ENCODE data around the genes TARS2, CTSS and SETDB1.

DNA sequence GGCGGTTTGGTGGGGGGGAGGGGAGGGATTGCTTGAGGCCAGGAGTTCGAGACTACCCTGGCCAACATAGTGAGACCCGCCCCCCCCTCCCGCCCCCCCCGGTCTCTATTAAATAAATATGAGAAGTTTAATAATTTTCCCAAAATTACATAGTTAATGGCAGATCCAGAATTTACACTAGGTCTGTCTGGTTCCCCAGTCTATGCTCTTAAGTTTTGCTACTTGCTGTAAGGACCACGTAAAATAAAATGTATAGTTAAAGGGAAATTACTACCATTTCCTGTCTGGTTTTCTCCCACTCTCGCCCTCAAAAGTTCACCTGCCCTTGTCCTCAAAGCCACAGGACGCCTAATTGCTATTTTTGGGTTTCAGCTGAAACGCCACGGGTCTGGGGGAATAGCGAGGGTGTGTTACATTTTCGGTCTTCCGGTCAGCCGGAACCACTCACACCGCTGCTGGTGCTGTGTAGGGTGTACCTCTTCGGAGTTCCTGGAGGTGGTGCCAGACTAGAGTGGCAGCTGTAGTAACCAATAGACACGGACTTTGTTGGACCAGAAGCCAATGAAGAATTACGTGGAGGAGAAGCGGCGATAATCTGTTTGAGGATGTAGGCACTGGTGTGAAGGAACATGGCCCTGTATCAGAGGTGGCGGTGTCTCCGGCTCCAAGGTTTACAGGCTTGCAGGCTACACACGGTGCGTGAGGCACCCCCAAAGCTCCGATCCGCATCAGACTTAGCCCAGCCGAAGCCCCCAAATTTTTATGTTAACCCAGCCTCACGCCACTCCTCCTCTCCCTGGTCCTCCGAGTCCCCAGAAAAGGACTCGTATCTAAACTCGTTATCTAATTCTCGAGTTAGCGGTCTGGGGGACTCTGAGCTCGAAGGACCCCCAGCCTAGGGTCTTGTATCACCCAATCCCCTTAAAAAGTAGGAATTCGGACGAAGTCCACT lies at the start of gene TARS2:
TARS2 (plus strand) TSS at position 598 of the 952 bp plus-strand sequence.
- CAGE, long polyA plus RNA = start-site peak on the plus strand centred at position 599 of the sequence, 43 bp wide, 881 and 634 reads in 2 replicates
- RRBS = 33% methylated on average over 1 of the region's 36 CpGs

GRCh38 chr1:150545180-150546225 lies 3.7 kb upstream of the ADAMTSL4 start:
- CAGE, long polyA plus RNA = no peak
- RRBS = no CpG with 5 or more reads among the region's 9 CpGs

GRCh38 chr1:150557535-150558838 lies 8.8 kb downstream of the ADAMTSL4 start:
- CAGE, long polyA plus RNA = no peak
- RRBS = 80% methylated on average over 2 of the region's 41 CpGs

DNA sequence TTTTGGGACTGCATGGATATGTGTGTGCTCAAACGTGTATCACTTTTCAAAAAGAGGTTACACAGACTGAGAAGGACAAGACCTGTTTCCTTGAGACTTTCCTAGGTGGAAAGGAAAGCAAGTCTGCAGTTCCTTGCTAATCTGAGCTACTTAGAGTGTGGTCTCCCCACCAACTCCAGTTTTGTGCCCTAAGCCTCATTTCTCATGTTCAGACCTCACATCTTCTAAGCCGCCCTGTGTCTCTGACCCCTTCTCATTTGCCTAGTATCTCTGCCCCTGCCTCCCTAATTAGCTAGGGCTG lies 11.2 kb downstream of the ADAMTSL4 start:
- CAGE, long polyA plus RNA = no peak
- RRBS = no CpG with 5 or more reads among the region's 2 CpGs

DNA sequence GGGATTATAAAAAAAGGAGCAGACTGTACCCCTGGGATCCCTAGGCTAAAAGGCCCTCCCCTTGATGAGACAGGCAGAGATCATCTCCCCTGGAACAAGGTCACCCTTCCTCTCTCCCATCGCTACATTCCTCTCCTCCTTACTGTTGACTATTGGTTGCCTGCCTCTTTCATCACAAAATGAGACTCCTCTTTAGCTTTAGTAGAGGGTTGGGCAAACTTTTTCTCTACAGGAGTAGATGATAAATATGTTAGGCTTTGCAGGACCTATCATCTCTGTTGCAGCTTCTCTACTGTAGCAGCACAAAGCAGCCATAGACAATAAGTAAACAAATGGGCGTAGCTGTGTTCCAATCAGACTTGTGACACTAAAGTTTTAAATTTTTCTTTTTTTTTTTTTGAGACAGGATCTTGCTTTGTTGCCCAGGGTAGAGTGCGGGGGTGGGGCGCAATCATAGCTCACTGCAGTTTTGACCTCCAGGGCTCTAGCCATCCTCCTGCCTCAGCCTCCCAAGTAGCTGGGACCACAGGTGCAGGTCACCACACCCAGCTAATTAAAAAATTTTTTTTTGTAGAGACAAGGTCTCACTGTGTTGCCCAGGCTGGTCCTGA lies 15.0 kb downstream of the ADAMTSL4 start:
- CAGE, long polyA plus RNA = no peak
- RRBS = no CpG with 5 or more reads among the region's 4 CpGs

DNA sequence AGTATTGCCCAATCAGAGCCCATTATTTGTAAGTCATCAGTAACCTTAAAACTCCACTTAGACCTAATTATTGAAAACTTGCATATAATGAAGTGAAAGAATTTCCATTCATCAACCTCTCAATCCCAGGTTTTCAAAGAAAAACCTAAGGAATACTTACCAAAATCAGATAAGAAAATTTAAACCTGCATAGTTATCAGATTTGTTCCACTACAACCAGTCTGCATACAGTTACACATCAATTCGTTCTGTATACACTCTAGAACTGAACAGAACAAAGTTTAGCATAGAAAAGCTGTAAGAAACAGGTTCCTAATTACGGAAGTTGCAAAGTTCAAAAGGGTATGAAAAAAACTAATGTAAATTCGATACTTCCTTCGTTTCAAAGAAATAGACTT lies 3.1 kb downstream of the MCL1 start:
- CAGE, long polyA plus RNA = no peak
- RRBS = no CpG with 5 or more reads among the region's 4 CpGs

GRCh38 chr1:150576665-150577559 lies 2.5 kb downstream of the MCL1 start:
- CAGE, long polyA plus RNA = no peak
- RRBS = no CpG with 5 or more reads among the region's 3 CpGs

GRCh38 chr1:150619143-150620498 lies 9.8 kb downstream of the ENSA start:
- CAGE, long polyA plus RNA = no peak
- RRBS = no CpG with 5 or more reads among the region's 6 CpGs

GRCh38 chr1:150753235-150753938 lies 12.2 kb downstream of the CTSS start:
- CAGE, long polyA plus RNA = no peak
- RRBS = no CpG with 5 or more reads among the region's 5 CpGs

GRCh38 chr1:150765222-150766124 lies at the start of gene CTSS:
Gene CTSS, minus strand, starts transcription at chr1:150765778.
- CAGE, long polyA plus RNA = no peak
- RRBS = no CpG with 5 or more reads among the region's 6 CpGs

DNA sequence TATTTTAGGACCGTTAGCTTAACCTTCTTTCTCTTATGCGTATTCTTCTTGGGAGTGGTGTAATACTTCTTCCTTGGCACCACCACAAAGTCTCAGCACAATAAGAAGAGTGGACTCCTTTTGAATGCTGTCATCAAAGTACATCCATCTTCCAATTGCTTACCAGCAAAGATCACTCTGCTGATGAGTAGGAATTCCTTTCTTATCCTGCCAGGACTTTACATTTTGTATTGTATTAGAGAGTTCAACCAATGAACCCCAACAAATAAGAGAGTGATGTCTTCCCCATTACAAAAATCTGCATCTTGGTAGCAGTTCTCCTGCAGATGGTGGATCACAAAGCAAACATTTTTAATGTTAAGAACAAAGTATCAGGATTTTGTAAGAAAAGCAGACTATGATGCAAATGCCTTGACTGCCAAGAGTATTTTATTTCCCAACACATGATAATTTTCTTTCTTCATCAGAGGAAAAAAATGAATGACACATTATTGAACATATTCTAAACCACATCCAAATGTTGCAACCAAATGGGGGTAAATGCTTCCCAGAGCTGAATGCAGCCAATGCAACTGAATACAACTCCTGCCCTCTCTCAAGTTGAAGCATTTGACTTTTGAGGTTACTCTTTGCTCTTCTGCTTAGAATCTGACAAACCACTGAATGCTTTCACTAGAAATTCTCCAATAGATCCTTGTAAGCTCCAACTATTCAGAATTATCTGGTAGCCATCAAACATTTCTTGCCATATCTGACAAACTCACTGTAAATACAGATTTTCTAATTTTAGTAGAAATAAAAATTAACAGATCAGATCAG lies 5.2 kb upstream of the ARNT start:
- CAGE, long polyA plus RNA = no peak
- RRBS = no CpG with 5 or more reads among the region's 2 CpGs

DNA sequence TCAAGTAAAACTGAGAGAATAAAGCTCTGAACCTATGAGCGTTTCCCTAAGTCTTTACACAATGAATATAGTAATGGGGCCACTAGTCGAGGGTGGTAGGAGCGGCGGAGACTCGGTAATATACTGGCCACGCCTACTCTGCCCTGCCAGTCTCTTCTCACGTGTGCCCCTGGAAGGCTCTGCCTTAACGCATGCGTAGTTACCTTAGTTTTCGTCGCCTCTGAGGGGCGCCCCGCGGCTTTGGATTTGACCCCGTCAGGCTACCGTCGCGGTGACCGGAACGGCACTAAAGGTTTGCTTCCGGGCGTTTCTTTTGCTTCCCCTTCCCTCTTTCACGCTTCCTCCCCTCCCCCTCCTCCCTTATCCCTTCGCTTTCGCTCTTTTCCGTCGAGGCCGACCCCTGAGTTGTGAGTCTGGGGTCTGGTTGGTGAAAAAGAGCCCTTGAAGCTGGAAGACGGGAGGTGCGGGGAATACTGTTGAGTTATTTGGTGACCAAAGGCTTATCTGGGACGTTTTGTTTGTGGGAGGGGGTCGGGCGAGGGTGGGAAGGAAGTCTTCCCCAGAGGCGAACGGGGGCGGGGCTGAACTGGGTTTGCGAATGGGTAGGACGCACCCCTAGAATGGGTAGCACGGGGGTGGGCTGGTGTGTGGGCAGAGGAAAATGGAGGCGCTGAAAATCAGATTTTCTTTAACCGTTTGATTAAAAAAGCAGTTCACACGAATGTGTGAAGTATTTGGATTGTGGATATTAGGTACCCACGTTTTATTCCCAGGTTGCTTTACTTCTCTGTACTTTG lies at the start of gene SETDB1:
SETDB1 (plus strand) TSS at position 307 of the 797 bp plus-strand sequence.
- CAGE, long polyA plus RNA = start-site peak on the plus strand centred at position 284 of the sequence, 123 bp wide, 72 and 44 reads in 2 replicates
- RRBS = no CpG with 5 or more reads among the region's 43 CpGs

- CAGE, long polyA plus RNA = no peak
- RRBS = no CpG with 5 or more reads among the region's 4 CpGs
These were observed 3.6 kb downstream of the SETDB1 start for GRCh38 chr1:150929640-150930342.

GRCh38 chr1:151008891-151009455 lies 724 bp downstream of the PRUNE1 start:
- CAGE, long polyA plus RNA = no peak
- RRBS = no CpG with 5 or more reads among the region's 16 CpGs

DNA sequence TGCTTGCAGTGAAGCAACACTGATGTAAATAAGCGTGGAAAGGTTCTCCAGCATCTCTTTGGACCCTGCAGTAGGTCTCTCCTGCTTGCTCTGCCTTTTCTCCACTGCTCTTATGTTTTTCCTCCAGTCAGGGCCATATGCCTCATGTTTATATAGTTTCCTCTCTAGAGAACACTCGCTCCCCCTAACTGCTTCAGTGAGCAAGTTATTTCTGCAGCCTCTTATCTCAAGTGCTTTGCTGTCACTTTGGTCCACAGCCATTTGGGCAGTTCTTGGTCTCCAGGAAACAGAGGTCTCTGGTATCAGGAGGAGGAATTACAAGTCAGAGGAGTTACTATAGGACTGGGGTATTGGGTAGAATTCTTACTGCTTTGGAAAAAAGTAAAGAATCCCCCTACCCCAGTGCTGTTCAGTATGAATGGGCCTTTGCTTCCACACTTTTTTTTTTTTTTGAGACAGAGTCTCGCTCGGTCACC lies 5.3 kb downstream of the PRUNE1 start:
- CAGE, long polyA plus RNA = no peak
- RRBS = no CpG with 5 or more reads among the region's 4 CpGs

GRCh38 chr1:151047301-151047560 lies 320 bp upstream of the C1orf56 start:
- CAGE, long polyA plus RNA = no peak
- RRBS = no CpG with 5 or more reads among the region's 1 CpG

- CAGE, long polyA plus RNA = no peak
- RRBS = no CpG with 5 or more reads among the region's 4 CpGs
These were observed 2.3 kb downstream of the C1orf56 start for GRCh38 chr1:151049775-151050278.

DNA sequence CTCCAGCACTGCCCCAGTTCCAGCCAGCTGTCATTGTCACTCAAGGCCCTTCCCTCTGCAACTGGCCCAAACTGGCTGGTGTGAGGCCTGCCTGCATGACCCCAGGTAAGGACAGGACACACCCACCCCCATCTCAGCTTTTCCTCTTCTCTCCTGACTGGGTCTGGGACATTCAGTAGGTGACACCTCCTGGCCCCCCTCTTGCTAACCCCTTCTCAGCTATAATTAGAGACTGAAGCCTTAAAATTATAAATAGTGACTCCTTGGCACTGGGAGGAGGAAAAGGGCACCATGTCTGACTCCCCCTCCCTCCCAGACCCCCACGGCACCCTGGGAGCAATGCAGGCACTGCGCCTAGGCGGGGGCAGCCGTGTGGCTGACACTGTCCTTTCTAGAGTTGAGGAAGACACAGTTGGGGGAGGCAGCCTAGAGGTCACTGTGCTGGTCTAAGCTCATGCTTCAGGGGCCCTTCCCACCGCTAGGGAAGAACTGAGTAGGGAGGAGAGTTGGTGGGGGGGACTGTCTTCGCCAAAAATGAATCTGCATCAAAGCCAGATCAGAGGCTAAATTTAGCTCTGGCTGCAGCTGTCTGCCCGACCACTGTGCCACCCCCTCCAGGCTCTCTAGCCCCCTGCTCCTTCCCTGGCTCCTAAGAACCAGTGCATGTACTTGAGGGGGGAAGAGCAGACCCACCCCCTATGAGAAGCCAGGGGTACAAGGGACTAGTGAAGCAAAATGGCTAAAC lies 3.5 kb downstream of the SEMA6C start:
- CAGE, long polyA plus RNA = no peak
- RRBS = no CpG with 5 or more reads among the region's 7 CpGs

DNA sequence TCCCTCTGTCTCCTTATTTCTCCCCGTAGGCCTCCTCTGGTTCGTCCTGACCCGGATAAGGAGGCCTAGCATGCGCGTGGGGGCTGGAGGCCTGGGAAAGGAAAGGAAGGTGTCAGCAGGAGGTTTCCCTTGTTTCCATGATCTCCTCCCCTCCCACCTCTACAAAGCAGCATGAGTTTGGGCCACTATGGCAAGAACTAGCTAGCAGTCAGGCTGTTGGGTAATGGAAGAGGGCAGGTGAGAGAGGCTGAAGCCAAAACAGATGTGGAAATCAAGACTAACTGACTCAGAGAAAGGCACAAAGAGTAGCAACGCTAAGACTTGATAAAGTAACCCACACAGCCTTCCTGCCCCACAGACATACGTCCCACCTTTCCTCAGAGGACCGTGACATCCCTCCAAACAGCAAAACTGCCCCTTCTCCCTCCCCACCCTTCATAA lies 753 bp upstream of the SEMA6C start:
- CAGE, long polyA plus RNA = no peak
- RRBS = no CpG with 5 or more reads among the region's 8 CpGs

- CAGE, long polyA plus RNA = no peak
- RRBS = no CpG with 5 or more reads among the region's 4 CpGs
These were observed 1.3 kb upstream of the SEMA6C start for GRCh38 chr1:151147605-151148192.